ENCODE measurements around the gene DENND1A.

DNA sequence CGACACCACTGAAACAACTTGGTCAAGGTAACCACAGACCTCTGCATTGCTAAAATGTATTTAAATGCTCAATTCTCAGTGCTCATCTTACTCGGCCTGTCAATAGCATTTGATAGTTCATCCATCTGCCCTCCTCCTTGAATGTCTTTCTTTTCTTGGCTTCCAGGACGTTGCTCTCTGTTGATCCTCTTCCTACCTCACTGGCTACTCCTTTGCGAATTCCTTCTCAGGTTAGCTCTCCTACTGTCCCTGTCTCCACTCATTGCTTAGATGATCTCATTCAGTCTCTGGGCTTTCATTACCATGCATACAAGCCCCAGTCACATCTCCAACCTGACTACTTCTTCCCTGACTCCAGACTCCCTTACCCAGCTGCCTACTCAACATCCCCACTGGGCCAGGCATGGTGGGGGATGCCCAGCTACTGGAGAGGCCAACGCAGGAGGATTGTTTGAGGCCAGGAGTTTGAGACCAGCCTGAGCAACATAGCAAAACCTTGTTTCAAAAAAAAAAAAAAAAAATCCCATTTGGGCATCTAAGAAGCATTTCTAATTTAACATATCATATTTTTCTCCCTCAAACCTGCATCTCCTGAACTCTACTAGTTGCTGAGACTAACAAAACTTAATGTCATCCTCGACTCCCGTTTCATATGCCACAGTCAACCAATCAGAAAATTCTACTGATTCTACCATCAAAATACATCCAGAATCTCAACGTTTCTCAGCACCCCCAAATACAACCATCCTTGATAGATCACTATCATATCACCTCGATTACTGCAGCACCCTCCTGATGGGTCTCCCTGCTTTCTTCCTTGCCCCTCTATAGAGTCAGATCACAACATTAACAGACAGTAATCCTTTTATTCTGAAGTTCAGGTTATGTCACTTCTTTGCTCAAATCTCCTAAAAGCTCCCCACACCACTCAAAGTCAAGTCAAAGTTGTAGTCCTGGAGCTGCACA lies 47.8 kb downstream of the DENND1A start:
- RRBS: no CpG with 5 or more reads among the region's 9 CpGs

DNA sequence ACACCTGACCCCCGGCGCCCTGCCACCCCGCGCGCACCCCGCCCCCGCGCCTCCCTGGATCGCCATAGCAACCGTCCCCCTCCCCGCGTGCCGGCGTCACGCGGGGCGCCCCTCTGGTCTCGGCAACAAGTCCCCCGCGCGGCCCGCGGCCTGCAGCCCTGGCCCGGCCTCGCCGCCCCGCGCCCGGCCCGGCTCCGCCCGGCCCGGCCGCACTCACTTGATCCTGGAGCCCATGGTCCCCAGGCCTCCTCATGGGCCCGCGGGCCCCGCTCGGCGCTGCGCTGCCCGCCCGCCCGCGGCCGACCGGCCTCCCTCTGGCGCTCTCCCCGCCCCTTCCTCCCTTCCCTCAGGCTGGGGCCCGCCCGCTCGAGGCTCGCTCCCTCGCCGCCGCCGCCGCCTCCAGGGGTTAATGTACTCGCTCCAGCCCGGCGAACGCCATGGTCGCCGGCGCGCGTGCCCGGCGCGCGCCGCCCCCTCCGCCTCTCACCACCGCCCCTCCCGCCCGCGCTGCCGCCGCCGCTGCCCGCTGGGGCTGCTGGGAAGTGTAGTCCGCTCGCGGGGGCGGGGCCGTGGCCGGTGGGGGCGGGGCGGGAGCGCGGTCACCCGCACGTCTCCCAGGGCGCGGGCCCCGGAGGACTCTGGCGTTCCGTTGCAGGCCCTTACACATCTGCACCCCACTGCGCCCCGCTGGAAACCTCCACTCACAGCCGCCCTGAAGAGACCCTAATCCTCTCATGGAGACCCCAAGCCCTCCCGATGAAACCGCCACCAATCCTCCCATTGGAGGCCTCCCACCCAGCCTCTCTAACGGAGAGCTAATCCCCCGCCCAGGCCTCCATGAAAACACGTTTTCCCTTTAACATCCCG lies at the start of gene DENND1A:
Gene DENND1A (minus strand): TSS at position 455 of the 867 bp plus-strand sequence.
- RRBS: 1% methylated on average over 44 of the region's 106 CpGs

DNA sequence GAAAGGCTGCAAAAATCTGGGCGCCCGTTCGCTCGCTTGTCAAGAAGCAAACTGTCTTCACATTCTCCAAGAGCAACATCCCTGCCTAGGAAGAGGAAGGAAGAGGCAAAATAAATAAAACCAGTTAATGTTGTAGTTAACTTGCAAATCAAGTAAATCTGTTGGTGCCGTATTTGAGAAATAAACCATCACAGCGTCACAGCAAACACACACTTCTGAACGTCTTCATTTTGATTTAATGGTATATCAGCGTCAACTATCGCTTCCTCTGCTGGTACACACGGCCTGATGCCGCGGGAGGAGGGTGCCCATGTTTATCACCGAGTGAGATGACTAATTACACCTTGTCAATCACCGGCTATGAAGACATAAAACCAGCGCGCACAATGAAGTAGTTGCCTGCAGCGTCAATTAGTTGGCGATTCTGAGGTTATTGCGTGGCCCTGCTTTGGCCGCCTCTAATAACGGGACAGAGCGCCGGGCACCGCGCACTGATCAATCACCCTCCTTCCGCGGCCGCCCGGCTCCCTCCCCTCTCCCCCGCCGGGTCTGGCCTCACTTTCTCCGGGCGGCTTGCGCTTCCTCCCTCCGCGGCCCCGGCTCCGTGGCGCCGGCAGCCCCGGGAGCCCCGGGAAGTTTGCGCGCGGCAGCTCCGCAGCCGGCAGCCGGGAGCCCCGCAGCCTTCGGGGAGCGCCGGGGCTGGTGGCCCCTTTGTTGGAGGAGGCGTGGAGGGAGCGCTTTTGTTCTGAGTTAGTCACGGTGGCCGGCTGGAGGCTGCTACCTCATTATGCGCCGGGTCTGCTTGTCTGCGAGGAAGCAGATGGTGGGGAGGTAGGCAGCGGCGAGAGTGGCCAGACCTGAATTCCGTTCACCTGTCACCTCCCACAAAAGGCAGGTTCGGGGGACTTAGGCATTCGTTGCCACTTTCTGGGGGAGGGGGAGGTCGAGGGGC lies 3.3 kb upstream of the LHX2 start:
- RRBS: 3% methylated on average over 12 of the region's 65 CpGs

- RRBS: no CpG with 5 or more reads among the region's 7 CpGs
Measured at GRCh38 chr9:124222329-124222719, 35.4 kb upstream of the NEK6 start.

DNA sequence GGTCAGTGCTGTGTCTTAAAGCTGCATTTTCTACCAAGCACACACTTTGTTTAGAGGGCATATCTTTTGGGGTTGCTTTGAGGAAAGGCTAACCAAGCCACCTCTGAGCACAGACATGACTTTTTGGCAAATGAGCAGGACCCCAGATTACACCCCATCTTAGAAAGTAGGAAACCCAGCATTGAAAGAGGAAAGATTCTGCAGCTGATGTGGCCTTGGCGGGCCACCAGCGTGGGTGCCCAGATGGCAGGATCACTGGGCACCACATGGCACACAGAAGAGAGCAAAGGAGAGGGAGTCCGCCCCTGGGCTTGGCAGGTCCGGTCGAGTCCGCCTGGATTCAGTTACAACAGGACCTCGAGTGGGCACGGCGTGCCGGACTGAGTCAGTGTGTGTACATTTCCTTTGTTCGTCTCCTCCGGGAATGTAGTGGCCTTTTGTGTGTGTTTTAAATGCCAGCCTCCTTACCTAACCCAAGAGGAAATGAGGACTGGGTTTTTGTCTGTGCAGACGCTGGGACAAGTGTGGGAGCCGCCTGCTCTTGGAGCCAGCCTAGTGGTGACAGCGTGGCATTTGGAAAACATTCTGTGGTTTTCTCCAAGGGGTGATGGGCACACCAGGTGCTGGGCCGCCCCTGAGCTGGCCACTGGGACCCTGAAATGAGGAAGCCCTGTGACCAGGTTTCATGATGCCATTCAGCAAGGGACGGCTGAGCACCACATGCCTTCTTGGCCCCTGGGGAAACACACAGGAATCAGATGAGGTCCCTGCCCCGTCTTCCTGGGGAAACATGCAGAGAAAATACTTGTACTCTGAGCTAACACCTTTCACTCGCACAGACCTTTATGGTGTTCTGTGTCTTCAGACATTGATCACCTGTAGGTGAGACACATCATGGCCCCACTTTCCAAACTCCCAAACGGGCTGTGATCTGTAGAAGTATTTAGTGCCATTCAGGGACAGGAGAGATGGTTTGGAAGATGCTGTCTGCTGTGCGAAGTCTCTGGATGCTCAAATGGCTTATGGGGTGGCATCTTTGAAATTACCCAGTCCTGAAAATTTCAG lies 9.6 kb downstream of the NEK6 start:
- RRBS: 10% methylated on average over 9 of the region's 21 CpGs

DNA sequence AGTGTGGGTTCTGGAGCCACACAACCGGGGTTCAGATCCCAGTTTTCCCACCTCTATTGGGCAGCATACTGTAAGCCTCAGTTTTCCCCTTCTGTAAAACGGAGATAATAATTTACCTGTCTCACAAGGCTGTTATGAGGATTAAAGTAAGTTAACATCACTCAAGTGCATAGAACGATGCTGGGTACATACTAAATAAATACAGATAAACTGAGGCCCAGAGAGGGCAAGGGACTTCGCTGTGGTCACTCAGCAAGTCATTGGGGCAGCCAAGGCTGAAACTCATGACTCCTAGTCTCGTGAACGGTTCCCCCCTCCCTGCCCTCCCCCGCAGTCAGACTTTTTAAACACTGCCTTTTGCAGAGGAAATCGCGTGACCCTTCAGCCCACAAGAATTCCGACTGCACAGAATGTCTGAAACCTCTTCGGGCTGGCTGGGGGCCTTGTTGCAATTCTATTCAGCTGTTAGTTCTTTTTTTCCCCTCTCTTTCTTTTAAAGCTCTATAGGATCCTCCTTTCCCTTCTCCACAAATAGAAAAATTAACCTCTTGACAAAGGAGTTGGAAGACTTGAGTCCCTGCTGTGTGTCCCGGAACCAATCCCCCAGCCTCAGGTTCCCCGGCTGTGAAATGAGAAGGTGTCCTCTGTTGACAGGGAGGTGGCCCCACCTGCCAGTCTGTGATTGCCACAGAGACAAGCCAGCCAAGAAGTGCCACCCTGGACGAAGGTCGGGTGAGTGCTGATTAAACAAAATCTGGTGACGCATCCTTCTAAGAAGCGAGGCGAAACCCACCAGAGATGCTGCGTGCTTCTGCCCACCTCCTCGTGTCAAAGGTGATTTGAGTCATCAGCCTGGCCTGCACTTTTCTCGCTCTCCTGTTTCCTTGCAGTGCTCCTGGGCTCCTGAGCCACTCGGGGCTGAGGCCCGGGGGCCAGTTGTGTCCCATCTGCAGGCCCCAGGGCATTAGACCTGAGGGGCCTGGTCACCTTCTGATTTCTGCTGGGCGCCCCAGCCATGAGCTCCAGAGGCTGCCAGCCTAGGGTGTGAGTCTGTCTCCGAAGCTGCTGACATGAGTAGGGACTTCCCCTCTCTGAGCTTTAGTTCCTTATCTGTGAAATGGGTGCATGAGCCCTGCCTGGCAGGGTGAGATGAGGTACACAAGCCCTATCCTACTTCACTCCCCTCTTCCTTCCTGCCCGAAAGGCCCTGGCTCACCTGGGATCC lies 28.4 kb downstream of the NEK6 start:
- RRBS: 60% methylated on average over 1 of the region's 26 CpGs

DNA sequence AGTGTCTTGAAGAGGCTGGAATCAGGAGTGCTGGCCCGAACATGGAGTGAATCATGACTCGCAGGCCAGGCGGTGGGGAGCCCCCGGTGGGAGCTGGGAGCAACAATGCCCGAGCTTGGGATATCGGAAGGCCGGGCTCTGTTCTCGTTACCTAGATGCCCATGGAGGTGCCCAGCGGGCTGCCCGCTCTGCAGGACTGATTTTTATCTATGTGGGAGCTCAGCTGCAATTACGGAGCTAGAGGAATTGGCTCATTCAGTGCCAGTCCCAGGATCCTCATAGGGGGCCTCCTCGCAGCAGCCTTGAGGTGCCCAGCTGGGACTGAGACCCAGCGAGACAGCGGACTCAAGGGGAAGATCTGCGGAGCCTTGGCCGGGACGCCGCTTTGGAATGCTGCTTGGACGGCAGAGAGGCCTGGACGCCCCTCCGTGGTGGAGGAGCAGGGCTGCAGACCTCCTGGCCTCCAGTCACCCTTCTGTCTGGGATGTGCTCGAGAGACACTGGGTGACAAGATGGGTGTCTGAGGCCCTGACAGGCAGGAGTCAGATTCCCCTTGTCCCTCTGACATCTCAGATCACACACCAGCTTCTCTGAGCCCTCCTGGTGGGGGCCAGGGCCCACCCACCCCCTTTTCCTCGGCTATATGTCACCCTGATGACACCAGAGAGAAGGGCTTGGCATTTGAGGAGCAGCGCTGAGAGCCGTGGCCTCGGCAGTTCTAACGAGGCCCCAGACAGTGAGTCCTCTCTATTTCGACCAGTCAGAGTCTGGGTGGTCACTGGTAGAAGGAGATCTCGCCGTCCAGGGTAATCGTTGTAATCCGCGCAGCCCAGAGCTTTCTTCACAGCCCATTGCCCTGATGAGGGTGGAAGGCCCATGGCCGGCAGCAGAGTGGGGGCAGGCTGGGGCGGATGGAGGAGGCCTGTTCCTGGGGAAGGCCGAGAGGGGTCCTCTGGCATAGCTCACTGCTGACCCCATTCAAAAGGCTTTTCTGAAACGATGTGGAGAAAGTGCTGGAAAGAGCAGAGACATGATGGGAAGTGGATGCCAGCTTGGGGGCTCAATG lies 70.4 kb downstream of the PSMB7 start:
- RRBS: no CpG with 5 or more reads among the region's 37 CpGs

DNA sequence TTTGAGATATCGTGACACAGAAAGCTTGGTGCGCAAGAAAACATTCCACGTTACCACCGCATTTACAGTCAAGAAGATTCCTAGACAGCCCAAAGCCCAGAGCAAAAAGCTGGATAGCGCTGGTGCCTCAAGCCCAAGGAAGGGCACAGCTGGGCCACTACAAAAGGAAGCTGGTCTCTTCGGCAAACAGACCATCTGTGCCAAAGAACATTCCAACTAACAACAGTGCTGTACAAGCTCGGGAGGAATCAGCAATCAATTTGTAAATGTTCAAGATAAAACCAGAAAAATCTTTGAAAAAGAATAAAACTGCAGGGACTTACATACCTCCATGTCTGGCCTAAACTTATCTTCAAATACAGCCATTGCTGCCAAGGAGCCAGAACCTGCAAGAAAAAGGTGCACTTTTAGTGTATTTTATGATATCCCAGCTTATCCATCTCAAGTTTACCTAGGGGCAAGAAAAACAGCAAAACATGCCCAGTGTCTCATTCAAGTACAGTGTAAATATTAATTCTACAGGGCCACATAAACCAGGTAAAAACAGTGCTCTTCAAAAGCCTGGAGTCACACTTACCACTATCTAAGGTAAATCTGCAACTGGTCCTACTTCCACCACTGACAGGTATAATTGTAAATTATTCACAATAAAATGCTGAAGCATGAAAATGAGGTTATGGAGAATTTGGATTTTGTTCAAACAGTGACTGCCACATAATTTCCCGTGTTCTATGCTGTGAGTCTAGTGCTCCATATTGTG lies 30.8 kb downstream of the PSMB7 start:
- RRBS: no CpG with 5 or more reads among the region's 8 CpGs

GRCh38 chr9:124409428-124410036 lies 5.7 kb downstream of the PSMB7 start:
- RRBS: no CpG with 5 or more reads among the region's 4 CpGs

- RRBS: 22% methylated on average over 22 of the region's 70 CpGs
Measured at GRCh38 chr9:124453277-124454034, 3.2 kb downstream of the ADGRD2 start.

GRCh38 chr9:124852066-124852458 lies 1.2 kb upstream of the WDR38 start:
- RRBS: no CpG with 5 or more reads among the region's 6 CpGs

- RRBS: no CpG with 5 or more reads among the region's 19 CpGs
Measured at GRCh38 chr9:124873468-124874254, 11.7 kb downstream of the ARPC5L start.

GRCh38 chr9:125180747-125181478 lies 8.7 kb downstream of the PPP6C start:
- RRBS: no CpG with 5 or more reads among the region's 15 CpGs

- RRBS: no CpG with 5 or more reads among the region's 5 CpGs
Measured at GRCh38 chr9:125289171-125290199, 27.9 kb downstream of the GAPVD1 start.

DNA sequence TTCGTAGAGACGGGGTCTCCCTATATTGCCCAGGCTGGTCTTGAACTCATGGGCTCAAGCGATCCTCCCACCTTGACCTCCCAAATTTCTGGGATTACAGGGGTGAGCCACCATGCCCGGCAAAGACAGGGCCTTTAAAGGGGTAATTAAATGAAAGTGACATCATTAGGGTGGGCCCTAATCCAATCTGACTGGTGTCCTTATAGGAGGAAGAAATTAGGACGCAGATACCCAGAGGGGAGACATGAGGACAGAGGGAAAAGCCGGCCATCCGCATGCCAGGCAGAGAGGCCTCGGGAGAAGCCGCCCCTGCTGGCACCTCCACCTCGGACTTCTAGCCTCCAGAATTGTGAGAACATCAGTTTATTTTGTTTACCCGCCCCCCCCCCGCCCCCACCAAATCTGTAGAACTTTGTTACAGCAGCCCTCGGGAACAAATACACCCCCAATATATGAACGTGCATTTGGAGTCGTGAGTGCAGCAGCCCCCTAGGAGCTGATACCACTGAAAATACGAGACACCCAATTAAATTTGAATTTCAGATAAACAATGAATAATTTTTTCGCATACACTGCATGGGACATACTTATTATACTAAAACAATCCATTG lies 163.1 kb downstream of the GAPVD1 start:
- RRBS: no CpG with 5 or more reads among the region's 17 CpGs

- RRBS: no CpG with 5 or more reads among the region's 15 CpGs
Measured at GRCh38 chr9:125484030-125485273, 222.6 kb downstream of the MAPKAP1 start.

GRCh38 chr9:125530005-125530583 lies 176.9 kb downstream of the MAPKAP1 start:
- RRBS: no CpG with 5 or more reads among the region's 1 CpG

- RRBS: no CpG with 5 or more reads among the region's 15 CpGs
Measured at GRCh38 chr9:125549414-125550536, 157.2 kb downstream of the MAPKAP1 start.

Data from foreskin fibroblast (primary cell).